ENCODE results near the genes ANKRD34A and TXNIP.

GRCh38 chr1:145959519-145960034 lies 1.8 kb upstream of the LIX1L start:
- PRO-cap, 2 experiments: no peak in any of the 2 experiments

DNA sequence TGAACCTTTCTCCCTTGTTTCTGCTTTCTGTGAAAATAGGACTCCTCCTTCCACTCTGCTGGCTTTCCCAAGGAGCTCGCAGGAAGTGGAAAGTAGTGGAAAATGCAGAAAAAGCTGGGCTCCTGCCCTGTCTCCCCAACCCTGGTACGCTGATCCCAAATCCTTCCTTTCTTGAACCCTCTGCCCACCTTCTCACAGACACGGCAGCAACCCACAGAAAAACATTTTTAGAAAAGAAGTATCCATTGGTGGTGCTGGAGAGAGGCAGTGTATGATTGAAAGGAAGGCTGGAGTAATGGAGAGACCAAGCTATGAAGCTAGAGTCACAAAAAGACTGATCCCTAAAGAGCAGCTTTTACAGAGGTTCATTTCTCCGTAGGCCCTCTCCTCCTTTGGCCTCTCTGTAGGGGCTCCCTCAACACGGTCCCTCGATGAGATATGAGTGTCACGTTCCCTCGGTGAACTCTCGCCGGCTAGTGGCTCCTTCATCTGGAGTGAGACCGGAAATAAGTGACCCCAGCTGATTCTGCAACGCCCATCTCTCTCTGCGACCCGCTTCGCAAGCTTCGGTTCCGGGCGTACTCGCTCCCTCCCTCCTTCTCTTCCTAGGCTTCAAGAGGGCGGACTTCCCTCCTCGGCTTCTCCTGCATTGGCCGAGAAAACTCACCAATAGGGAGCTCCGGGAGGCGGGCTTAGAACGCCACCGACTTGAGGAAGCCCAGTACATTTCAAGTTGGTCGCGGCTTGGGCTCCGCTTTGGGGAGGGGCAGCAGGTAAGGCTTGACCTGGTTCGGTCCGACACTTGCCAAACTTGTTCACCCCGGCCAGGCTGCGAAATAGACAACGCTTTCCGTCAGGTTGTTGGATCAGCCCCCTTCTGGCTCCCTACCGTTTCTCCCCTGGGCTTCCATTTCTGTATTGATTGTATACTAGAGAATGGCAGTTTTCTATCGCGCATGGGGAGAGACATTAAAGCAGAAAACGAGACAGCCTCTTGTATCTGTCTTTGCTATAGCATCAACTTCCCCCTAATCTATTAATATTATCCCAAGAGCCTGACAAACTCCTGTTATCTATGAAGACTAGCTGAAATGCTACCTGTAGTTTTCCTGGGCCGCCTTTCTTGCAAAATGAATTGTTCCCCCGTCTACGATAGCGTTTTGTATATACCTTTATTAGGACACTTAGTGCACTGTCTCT lies at the start of gene ANKRD34A:
TSS of gene ANKRD34A (minus strand) at position 580 of the 1,200 bp plus-strand sequence.
- PRO-cap, 2 experiments: peak in 2 of 2 experiments; most common plus-strand start position 695 of the sequence (in 2); most common minus-strand start position 478 of the sequence (in 2)

DNA sequence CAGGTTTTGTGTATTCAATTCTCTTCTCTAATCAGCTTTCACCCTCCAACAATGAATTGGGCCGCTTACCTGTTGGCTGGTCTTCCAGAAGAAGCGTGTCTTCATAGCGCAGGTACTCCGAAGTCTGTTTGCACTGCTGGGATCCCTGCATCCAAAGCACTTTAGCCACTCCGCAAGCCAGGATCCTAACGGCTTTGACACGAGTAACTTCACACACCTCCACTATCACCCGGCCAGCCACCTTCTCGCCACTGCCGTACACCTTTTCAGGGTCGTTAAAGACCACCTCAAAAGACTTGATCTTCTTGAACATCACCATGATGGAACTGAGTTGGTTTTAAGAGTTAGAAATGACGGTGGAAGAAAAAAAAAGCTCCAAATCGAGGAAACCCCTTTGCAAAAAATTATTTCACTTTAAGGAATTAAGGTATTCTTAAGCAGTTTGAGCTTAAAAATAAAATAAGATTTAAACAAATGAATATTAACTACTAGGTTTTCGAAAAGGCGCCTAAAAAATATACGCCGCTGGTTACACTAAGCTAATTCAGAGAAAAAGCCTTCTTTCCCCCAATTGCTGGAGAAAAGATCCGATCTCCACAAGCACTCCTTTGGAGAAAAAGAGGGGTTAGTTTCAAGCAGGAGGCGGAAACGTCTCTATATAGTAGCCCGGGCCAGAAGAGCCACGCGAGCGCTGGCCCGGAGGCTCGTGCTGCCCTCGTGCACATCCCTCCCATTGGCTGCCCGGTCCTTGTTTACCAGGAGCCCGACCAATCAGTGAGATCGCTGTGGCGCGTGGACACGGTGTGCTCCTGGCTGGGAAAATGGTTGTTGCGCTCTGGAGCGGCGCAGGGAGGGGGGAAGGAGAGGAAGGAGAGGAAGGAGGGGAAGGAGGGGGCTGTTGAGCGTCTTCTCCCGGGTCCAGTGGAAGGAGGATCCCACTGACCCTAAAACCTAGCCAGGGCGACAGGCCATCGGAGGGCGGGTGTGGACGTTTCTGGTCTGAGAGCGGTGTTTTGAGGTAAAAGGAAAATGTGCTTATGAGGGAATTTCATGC lies at the start of gene TXNIP:
TSS of gene TXNIP (minus strand) at position 632 of the 1,054 bp plus-strand sequence.
- PRO-cap, 2 experiments: peak in 2 of 2 experiments; most common plus-strand start position 938 of the sequence (in 1); most common minus-strand start position 632 of the sequence (in 2)

DNA sequence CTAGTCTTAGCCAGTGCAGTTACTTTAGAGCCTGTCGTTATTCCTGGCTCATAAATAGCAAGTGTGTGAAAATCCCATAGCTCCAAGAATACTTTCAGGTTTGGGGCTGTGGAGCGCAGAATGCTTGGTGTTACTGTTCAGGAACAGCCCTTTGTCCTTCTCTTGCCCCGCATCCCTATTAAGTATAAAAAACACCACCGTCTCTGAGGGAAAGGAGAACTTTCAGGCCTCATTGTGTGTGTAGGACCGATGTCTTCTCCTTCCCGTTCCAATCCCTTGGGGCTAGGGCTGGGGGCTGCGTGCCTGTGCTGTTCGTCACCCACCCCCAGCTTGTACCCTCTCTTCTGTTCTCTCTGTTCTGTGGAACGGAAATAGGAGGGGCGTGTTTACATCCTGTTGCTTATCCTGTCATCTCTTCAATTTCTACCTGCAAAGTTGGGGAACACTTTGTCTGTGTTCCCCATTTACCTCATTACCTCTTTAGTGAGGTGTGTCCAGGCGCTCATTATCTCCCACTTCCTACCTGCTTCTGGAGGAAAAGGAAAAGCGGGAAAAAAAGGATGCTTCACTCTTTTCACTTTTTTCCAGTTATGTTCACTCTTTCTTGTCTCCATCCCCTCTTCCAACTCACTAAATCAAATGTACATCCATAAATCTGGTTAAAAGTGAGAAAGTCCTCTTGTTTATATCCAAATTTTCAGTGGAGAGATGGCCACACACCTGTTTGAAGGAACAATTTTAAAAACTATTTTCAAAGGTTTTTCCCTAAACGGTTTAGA lies 812 bp upstream of the TXNIP start:
- PRO-cap, 2 experiments: peak in 2 of 2 experiments; most common plus-strand start position 419 of the sequence (in 1); most common minus-strand start position 332 of the sequence (in 1)

- PRO-cap, 2 experiments: peak in 2 of 2 experiments; most common plus-strand start chr1:146037055 (in 1)
These were observed 15.5 kb upstream of the HJV start for GRCh38 chr1:146036933-146037590.

DNA sequence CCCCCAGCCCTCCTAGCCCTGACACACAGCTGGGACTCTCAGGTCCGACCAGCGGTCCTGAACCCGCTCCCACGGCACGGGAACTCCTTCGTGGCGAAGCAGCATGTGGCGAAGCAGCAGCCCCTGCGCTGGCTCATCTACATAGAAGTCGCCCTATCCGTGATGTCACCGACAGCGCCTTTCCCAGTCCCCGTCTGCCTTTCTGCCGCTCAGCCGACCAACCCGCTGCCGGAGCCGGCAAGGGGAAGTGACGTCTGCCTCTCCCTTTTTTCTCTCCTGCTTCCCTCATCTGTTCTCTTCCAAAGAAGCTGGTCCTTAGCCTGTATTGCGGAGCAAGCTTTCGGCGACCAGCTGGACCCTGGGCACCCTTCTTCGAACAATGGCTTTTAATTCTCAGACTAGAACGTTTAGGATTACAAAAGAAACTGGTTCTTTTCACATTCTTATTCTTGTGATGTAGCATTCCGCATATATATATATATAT lies 30.8 kb upstream of the HJV start:
- PRO-cap, 2 experiments: peak in 2 of 2 experiments; most common plus-strand start position 208 of the sequence (in 2)

- PRO-cap, 2 experiments: no peak in any of the 2 experiments
These were observed 67.4 kb upstream of the PPIAL4H start for GRCh38 chr1:146411788-146412489.

DNA sequence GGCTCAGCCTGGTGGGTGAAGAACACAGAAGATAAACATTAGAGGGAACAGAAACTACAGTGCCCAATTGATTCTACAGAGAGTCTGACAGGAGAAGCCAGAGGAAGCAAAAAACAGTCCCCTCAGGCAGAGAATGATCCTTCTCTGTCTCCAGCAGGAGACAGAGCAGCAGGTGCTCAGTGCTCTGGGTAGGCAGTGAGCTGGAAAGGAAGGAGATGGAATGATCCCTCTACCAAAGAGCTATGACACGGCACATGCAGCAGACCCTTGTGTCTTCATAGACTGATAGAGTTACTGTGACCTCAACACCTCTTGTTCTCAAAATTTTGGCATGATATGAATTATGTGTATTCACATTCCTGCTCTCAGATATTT lies 62.3 kb downstream of the PRKAB2 start:
- PRO-cap, 2 experiments: no peak in any of the 2 experiments

GRCh38 chr1:147223545-147224593 lies 1.3 kb downstream of the FMO5 start:
- PRO-cap, 2 experiments: no peak in any of the 2 experiments

DNA sequence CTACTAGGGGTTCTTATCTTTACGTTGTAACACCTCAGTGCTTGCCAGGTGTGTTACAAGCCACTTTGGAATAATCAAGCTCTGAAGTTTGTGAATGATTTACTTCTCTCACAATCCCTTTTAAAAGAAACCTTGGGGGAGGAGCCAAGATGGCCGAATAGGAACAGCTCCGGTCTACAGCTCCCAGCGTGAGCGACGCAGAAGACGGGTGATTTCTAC lies 118.3 kb upstream of the BCL9 start:
- PRO-cap, 2 experiments: no peak in any of the 2 experiments

DNA sequence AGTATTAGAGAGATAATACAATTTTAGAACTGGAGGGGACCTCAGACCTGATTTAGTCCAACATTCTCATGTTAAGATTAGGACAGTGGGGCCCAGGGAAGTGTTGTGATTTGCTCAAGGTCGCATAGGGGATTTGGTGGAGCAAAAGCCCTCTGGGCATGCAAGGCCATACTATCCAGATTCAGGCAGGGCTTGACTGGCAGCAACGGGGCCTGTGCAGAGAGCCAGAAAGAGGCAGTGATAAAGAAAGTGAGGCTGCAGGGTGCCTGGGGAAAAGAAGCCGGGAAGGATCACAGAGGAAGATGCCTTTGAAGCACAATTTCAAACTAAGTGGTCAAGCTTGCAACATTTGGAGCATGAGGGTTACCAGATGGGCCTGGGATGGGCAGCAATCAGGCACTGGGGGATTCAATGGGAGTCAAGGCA lies 31.3 kb upstream of the BCL9 start:
- PRO-cap, 2 experiments: no peak in any of the 2 experiments

DNA sequence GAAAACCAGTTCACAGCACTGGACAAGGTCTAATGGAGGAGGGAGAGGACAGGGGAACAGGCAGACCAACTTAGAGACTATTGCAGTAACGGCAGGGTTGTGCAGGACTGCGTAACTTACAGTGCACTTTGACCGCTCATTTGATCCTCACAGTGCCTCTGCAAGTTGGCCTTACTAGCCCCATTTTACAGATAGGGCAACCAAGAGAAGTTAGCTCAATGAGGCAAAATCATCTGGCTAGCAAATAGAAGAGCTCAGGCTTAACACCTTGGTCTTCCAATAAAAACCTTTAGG lies 14.0 kb upstream of the BCL9 start:
- PRO-cap, 2 experiments: no peak in any of the 2 experiments

- PRO-cap, 2 experiments: no peak in any of the 2 experiments
These were observed 29.7 kb upstream of the ACP6 start for GRCh38 chr1:147700024-147700347.

- PRO-cap, 2 experiments: no peak in any of the 2 experiments
These were observed 43.5 kb downstream of the GJA5 start for GRCh38 chr1:147716775-147717463.

DNA sequence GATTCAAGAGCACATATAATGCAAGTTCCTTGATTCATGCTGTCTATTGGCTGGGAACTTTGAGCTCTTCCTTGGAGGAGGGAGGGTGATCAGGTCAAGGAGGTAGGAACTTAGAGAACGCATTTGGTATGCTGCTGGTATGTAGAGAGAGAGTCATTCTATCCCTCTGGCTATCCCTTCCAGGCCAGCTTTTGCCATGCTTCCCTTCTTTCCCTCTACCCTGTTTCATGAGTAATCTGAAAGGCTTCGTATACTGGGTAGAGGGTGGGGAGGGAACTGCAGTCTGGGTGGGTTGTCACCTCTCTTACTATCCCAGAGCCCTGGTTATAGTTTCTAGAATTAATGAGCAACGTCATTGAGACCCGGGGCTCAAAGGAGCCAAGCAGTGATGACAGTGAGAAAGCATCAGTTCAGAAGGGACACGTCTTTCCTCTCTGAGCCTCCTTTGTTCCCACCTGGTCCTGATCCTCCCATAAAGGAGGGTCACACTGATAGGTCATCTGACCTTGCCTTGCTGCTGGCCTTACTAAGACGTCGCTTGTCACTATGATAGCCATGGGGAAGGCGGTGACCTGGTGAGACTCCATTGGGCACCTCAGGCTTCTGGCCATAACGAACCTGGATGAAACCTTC lies 2.6 kb downstream of the GJA5 start:
- PRO-cap, 2 experiments: no peak in any of the 2 experiments

- PRO-cap, 2 experiments: no peak in any of the 2 experiments
These were observed 86.5 kb downstream of the GPR89B start for GRCh38 chr1:148014696-148015141.

DNA sequence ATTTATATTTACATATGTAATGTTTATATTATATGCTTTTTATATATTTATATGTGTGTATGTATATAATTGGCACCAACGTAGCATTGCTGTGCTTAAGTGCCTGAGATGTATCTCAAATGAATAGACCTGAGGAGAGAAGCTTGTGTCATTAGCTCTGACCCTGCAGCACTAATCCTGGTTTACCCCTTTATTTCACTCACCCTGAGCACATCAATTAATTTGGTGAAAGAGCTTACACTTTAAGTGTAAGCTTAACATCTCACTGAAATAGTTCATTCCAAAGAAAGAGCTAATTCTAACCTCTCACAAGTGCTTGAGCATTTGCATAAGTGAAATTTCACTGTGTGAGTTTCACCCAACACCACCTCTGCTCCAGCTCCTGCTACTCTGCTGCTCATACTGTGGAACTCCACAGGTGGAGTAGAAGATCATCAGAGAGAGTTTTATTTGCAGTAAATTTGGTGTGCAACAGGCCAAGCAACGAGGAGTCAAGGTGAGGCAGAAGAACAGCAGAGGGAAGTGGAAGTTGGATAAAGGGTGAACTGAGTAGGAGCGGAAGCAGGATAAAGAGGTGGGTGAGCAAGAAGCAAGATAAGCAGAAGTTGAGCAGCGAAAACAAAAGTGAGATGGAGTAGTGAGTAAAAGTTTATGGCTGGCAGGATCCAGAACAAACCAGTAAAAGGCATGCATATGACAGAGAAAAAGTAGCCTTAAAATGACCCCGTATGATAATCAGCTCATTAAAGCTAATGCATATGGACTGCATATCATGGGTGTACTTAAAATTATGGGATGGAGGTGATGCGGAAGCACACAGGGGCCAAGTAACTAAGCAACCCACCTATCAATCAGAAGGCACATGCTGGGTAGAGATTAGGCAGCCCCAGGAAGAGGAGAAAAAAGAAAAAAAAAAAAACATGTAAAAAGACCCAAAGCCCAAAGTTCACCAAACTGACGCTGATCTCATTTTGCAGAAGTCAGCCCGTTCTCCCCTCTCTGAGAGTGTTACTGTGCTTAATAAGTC lies 3.5 kb upstream of the NBPF11 start:
- PRO-cap, 2 experiments: no peak in any of the 2 experiments

DNA sequence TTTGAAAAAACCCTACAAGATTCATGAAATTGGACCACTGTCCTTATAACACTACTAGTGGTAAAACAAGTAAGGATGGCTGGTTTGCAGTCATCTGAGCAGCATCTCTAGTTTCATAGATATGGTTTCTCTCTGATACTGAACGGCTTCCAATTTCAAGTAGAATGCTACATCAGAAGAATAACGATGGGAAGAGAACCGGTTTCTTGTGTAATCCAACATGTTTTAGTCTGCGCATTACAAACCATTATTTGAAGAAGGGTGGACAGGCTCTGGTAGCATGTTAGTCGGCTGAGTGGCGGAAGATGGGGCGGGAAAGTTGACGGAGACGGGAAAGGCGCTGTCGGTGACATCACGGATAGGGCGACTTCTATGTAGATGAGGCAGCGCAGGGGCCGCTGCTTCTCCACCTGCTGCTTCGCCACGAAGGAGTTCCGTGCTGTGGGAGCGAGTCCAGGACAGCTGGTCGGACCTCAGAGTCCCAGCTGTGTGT lies 110.9 kb upstream of the NBPF11 start:
- PRO-cap, 2 experiments: no peak in any of the 2 experiments

GRCh38 chr1:148308878-148309077 lies 156.7 kb upstream of the NBPF11 start:
- PRO-cap, 2 experiments: no peak in any of the 2 experiments

GRCh38 chr1:148397414-148397910 lies 85.6 kb downstream of the PPIAL4G start:
- PRO-cap, 2 experiments: no peak in any of the 2 experiments